ENCODE measurements around a stretch of chr2.

DNA sequence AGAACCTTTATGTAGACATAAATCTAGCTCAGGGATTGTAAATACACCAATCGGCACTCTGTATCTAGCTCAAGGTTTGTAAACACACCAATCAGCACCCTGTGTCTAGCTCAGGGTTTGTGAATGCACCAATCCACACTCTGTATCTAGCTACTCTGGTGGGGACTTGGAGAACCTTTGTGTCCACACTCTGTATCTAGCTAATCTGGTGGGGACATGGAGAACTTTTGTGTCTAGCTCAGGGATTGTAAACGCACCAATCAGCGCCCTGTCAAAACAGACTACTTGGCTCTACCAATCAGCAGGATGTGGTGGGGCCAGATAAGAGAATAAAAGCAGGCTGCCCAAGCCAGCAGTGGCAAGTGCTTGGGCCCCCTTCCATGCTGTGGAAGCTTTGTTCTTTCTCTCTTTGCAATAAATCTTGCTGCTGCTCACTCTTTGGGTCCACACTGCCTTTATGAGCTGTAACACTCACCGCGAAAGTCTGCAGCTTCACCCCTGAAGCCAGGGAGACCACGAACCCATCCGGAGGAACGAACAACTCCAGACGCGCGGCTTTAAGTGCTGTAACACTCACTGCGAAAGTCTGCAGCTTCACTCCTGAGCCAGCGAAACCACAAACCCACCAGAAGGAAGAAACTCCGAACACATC, 37.9 kb upstream of the ASXL2 start:
- PRO-cap, result no peak

GRCh38 chr2:25976998-25977407, 5.3 kb downstream of the KIF3C start:
- PRO-cap, result no peak

- PRO-cap, result no peak
Measured at GRCh38 chr2:26036024-26036258, 2.1 kb downstream of the RAB10 start.

DNA sequence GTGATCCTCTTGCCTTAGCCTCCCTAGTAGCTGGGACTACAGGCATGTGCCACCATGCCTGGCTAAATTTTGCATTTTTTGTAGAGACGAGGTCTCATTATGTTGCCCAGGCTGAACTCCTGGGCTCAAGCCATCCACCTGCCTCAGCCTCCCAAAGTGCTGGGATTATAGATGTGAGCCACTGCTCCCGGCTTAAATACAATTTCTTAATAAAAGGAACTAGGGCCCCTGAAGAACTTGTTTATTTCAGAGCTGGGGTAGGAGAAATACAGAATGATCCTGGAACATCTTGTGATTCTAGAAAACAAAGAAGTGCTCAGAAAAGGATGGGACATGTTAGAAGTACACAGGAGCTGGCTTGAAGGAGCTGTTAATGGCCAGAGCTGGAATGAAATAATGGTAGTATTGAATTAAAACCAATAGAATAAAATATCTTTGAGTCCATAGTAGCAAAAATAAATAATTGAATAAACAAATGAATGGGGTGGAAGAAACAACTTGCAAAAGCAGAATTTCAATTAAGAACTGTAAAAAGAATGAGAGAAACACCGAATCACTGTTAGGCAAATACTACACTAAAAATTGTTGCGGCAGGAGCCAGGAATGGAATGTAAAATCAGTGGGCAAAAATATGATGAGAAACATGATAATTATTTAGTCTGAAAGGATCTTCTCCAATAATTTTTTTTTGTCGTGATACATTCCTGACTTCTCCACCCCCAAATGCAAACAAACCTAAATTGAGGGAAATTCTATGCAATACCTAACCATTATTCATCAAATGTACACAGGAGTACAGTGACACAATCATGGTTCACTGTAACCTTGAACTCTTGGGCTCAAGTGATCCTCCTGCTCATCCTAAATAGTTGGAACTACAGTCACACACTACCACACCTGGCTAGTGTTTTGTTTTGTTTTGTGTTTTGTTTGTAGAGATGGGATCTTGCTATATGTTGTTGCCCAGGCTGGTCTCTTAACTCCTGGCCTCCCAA, 46.2 kb downstream of the RAB10 start:
- PRO-cap, result no peak

DNA sequence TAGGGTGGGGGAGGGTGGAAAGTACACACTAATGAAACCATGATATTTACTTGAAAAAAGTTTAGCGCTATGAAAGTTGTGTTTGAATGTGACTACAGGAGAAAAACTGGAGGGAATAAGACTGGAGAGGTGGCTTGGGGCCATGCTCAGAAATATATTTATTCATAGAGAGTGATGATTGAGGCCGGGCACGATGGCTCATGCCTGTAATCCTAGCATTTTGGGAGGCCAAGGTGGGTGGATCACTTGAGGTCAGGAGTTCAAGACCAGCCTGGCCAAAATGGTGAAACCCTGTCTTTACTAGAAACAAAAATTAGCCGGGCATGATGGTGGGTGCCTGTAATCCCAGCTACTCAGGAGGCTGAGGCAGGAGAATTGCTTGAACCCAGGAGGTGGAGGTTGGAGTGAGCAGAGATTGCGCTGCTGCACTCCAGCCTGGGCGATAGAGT, 55.1 kb downstream of the RAB10 start:
- PRO-cap, result no peak

- PRO-cap, result no peak
Measured at GRCh38 chr2:26173929-26174773, 1.3 kb downstream of the GAREM2 start.

DNA sequence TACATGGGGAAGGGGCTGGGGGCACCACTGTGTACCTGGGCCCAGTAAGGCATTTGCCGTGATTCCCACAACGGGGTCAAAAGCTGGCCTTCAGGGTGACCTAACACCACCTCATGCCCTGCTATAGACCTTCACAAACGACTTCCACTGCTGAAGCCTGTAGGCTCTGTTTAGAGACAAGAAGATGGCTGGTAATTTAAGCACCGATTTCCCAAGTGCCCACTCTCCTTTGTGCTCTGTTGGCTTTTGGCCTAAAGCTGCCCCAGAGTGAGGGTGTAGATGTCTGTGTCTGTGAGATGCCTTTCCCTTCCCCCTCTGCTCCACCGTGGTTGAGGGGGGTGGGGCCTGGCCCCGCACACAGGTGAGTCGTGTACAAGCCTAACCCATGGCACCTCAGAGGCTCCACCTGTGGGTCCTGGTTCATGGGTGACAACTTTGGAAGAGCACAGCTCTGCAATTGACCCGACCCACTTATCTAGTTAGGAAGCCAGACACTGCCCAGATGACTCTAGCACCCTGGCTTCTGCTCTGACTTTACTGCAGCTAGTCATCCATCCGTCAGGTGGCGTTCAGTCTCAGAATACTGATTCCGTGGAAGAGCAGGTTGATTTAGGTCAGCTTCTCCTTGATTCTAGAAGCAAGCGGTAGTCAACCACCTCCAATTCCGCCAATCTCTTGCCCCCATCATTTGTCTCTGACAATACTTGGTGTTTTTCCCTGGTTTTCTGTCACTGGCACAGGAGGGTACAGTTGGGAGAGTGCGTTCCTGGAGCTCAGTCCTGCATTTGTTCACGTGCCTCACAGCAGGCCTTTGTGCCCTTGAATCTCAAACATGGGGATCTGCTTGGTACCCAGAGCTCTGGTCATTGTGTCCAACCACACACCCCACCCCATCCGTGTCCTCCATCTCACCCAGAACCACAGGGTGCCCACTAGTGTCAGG, 15.9 kb downstream of the GAREM2 start:
- PRO-cap, result no peak

DNA sequence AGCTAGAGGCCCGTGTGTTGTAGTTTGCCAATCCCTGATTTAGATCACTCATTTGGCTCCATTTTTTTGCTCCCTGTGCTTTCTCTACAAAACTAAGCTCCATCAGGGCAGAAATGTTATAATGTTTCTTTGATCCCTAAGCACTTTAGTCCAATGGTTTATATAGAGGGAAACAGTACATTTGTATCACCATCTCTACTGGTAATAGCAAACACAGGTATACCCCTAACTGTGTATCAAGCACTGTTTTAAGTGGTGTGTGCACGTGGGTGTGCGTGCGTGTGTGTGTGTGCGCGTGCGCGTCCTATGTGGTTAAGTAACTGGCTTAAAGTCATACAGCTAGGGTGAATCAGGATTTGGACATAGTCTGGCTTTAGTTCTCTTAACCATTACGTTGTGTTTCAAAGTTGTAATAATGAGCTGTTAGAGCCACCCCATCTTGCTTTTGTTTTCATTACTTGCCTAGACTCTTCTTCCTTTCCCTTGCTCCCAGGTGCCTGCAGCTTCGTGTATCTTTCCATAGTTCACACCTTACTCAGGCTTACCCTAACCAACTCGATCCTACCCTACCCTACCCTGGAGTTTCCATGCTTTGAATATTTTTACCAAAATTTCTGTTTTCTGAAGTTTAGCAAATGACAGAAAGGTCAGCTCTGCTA, 2.1 kb downstream of the HADHB start:
- PRO-cap, result no peak

DNA sequence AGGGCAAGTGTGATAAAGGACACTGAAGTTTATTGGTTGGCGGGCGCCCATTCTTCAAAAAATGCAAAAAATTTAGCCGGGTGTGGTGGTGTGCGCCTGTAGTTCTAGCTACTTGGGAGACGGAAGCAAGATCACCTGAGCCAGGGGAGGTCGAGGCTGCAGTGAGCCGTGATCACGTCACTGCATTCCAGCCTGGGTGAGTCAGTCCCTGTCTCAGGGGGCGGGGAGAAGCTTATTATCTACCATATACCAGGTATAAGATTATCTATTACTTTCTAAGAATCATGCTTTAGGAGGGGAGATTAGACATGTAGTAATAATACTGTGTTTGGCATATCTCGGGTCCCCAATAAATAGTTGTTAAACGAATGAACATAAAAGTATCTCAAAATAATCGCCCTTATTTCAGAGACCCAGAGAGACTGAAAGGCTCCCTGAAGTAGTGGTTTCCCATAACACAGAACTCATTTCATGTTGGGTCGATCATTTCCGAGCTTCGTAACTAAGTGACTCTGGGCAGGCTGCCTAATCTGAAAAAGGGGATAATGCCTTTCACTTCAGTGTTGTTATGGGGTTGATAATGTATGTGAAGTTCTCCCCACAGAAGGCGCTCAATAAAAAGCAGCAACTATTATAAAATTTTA, 1.2 kb upstream of the SELENOI start:
- PRO-cap, result no peak

DNA sequence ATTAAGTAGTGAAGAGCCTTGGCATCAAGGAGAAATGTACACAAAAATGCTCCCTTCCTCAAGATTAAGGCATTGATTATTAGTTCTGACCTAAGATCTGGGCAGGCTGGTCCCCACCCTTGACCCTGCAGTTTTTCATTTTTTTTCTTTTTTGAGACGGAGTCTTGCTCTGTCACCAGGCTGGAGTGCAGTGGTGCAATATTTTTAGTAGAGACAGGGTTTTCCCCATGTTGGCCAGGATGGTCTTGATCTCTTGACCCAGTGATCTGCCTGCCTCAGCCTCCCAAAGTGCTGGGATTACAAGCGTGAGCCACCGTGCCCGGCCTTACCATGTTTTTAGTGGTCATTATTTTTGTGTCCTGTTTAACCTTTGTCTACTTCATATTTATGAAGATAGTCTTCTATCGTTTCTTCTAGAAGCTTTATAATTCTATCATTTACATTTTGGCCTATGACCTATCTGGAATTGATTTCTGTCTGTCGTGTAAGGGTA, 14.4 kb downstream of the DRC1 start:
- PRO-cap, result no peak

DNA sequence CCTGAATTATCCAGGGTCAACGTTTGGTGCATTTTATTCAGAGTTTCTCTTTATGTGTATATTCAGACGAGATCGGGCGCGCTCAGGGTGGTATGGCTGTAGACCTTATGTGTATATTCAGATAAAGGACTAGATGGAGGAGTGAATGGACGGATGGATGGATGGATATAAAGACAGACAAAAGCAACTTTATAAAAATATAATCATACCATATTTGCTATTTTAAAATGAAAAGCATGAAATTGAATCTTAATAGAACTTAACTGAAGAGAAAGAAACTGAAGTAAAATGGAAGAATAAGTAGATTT, 9.2 kb downstream of the FAM166C start:
- PRO-cap, result no peak

- PRO-cap, result no peak
Measured at GRCh38 chr2:26652108-26653064, 11.2 kb upstream of the CIB4 start.

- PRO-cap, result no peak
Measured at GRCh38 chr2:26685957-26687080, 6.2 kb upstream of the KCNK3 start.

- PRO-cap, result no peak
Measured at GRCh38 chr2:26692213-26692598, 316 bp upstream of the KCNK3 start.

DNA sequence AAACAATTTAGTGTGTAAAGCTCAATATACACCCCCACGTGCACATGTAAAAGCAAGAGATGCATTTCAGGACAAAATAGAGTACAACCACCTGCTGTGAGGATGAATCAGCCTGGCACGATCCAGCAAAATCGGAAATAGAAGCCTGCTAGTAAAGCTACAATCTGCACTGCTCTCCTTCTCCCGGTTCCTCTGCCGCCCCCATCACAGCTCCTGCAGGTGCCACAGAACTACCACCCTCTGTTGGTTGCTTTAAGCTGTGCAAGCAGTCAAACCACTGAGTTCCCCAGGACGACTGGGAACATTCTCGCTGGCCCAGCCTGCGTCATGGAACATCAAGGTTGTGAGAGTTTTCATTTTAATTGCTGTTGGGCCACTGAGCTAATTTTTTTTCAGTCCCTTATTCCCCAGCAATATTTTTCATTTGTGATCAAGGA, 47.8 kb upstream of the MAPRE3 start:
- PRO-cap, result no peak

DNA sequence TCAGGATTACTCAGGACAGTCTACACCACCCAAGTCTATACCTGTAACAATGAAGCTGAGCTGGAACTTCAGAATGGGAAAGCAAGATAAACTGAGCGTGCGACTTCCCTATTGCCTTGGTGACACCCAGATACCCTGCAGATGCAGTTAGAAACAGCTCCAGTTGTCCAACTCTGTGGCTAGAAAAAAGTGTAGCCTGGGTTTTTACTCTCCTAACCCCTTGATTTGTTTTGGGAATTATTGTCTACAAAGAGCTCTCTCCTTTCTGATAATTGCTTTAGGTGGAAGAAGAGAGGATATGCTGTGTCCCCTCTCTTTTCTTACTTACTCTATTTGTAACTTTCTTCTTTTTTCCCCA, 2.2 kb upstream of the MAPRE3 start:
- PRO-cap, result no peak

GRCh38 chr2:27154689-27154988, 5.8 kb downstream of the TCF23 start:
- PRO-cap, result no peak

DNA sequence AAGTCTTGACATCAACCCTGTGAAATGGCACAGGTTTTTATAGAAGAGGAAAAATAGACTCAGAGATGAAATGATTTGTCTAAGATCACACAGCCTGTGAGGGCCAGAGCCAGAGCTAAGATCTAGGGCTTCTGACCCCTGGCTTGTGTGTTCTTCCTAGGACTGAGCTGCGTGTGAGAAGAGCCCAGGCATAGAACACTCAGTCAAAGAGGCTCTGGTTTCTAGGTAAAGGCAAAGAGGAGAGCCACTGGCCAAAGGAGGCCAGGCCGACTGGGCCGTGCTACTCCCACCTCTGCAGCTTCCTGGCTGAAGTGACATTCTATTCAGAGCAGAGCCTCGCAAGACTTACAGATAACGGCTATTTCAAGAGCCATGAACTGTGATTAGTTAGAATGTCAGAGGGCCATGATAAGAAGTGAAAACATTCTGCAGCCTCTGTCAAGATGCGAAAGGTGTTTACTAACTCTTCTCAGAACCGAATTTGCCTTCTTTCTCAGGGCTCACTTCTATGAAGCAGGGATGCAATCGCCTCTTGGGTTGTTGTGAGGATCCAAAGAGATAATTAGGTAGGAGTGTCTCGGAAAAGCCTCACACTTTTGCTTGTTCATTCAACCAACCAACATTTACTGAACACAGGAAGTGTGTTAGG, 3.6 kb upstream of the DNAJC5G start:
- PRO-cap, result no peak

GRCh38 chr2:27320934-27321548, 1.9 kb downstream of the MPV17 start:
- PRO-cap, result unidirectional peak, plus-strand start at chr2:27321336

GRCh38 chr2:27352636-27353210, 3.8 kb downstream of the GTF3C2 start:
- PRO-cap, result no peak

Data from duodenum (tissue), 1 donor.